HTR-8/SVneo (cell line): ENCODE measurements around the gene DUX4.

GRCh38 chr4:185870349-185870928, 58.4 kb upstream of the SORBS2 start:
- RRBS, result 96% methylated on average over 4 of the region's 15 CpGs

DNA sequence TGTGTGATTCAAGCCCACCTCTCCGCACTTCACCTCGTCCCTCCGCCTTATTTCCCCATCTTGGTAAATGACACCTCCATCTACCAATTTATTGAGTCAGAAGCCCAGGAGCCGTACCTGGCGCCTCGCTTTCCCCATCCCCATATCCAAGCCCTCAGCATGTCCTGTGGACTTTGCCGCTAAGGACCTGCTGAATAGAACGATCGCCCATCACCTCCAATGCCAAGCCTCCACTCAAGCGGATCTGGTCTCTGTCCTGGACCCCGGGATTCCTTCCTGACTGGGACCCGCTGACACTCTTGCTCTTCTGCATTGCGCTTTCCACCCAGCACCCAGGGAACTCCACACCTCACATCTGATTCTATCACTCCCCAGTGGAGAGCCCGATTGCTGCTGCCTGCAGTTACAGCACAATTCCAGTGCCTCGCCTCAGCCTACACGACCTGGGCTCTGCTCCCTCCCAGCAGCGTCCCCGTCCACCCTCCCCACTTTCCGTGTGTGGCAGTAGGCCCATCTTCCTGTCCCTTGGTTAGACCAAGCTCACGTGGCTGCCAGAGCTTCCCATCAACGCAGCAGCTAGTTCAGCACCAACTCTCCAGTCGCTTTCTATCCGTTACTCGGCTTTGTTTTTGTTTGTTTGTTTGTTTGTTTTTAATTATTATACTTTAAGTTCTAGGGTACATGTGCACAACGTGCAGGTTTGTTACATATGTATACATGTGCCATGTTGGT, 66.5 kb upstream of the SORBS2 start:
- RRBS, result no CpG with 5 or more reads among the region's 25 CpGs

GRCh38 chr4:186684559-186685388, 38.9 kb downstream of the FAT1 start:
- RRBS, result no CpG with 5 or more reads among the region's 13 CpGs

DNA sequence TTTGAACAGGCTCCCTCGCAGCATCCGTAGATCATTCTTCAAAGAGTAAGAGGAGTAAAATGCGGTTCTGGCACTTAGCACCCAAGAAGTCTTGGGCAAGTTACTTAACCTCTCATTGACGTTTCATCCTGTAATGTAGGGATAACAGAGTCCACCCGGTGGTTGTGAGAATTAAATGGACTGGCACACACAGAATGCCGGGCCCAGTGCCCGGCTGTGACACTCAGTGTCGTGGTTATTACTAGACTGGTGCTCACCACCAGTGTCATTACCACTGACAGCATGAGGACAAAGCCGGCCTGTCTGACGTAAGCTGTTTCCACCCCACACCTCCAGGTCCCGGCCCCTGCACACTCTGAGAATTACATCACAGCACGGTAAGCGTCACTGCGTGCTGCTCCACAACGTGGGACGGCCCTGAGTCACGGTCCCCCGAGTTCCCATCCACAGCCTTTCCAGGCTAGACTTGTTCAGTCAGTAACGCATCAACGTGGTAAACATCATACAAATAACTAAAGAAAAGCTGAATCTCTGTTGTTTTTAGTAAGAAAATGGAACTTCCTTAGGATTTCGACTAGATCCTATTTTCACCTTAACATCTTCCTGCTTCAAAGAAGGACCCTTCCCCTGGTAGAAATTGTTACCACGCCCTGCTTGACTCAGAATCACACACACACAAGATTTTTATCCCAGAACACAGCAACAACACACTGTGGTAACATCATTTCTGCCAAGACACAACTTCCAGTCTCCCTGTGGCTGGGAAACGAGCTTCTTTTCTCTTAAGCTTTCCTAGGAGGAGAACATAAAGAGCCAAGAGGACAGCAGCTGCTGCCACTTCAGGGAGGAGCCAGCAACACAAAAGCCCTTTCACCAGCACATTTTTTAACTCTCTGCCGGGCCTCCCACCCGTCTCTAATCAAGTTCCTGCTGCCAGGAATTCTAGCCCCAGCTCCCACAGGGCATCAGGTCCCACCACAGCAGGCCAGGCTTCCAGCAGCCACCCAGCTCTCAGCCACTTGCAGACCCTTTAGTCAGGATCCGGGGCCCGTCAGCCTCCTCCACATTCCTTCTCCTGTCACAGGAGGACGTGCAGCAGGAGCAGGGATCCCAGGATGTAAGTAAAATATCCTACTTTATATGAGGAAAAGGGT, 22.7 kb downstream of the FAT1 start:
- RRBS, result 100% methylated on average over 2 of the region's 28 CpGs

- RRBS, result no CpG with 5 or more reads among the region's 25 CpGs
These were observed 15.8 kb downstream of the FAT1 start for GRCh38 chr4:186707591-186708594.

DNA sequence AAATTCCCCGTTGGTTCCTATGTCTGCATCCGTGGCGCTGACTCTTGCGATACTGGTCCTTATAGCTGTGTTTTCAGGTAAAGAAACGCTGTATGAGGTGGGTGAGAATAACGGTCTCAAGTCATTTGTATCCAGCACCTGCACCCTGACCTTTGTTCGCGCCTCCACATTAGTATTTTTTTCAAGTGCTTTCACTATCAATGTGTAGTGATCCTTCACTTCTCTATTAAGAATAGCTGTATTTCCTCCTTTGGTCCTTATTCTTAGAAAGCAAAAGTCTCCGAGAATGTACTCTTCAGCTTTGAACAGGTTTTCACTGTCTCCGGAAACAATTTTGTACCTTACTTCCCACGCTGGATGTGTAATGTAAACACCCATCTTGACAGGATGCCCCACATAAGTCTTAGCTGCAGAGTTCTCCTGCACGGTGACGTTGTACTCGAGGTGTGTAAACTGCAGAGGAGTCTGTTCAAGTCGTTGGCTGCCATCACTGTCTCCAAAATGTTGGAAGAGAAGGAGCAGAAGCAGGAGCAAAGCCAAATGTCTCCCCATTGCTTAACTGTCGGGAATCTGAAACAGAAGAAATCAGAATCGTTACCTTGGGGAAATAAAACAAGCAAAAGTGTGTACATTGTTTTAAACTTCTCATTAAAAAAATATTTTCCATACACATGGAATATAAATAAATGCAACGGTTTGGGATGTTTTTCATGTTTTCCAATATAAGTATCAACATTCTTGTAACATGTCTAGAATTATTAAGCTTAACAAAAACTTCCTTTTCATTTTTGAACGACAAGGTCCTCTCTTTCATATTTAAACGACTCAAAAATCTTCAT, 14.2 kb downstream of the FAT1 start:
- RRBS, result no CpG with 5 or more reads among the region's 20 CpGs

GRCh38 chr4:186840083-186840939, 116.7 kb upstream of the FAT1 start:
- RRBS, result no CpG with 5 or more reads among the region's 13 CpGs

DNA sequence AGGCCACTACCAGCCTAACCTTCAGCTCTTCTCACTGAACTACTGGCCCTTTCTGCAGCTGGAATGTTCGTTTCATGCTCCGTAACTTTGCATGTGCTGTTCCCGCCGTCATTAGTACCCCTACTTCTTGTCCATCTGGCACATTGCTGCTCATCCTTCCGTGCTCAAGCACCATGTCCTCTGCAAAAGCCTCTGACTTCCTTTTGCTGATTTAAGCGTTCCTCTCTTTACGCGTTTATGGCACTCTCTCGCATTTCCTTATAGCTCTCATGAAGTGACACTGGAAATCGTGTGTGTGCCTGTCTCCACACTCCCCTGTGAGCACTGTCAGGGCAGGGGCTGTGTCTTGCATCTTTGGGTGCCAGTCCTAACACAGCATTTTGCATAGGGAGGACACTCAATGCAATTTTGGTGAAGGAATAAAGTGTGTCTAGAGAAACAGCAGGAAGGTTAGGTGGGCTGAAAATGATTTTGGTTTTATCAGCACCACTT, 210.6 kb upstream of the FAT1 start:
- RRBS, result no CpG with 5 or more reads among the region's 10 CpGs

DNA sequence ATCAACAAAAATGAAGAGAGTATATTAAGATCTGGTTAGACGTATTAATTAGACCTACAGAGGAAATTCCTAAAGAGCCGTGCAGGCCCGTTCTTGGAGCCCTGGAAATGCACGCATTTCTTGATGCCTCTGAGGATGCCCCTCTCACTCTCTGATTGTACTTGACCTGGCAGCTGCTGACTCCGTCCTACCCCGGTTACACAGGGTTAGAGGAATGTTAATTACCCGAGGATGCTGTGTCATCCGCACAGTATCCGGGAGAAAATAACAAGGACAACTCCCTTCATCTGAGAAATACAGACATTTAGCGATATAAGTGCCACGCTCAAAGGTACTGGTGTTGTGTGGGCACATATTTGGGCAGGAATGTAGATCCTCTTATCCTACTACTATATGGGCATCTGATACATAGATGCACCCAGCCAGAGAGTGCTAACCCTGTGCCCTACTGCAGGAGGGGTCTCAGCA, 404.6 kb upstream of the FAT1 start:
- RRBS, result 3% methylated on average over 2 of the region's 11 CpGs

- RRBS, result no CpG with 5 or more reads among the region's 37 CpGs
These were observed 382.0 kb upstream of the ZFP42 start for GRCh38 chr4:187613504-187614014.

DNA sequence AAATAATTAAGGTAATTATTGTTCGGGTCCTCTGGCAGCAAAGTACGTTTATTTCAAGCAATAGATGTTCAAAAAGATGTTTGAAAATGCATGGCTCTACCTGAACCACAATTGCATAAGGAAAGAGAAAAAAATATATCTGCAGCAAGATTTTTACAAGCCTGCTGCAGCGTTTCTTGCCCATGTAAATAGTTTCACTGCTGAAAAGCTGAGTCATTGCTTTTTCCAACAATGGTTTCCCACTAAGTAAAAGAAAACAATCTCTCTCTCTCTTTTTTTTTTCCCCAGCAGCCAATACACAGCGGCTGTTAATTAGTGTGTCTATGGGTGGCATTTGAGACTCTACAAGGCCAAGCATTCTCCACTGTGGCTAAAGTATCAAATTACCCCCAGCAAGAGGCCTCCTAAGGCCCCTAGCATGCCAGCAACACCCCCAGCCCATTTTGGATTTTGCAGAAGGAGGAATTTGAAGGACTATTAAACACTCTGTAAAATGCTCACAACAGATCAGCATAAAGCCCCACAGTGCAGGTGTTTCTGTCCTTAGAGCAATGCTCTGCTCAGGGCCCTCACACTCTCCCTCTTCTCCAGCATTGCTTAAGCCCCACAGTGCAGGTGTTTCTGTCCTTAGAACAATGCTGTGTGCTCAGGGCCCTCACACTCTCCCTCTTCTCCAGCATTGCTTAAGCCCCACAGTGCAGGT, 837.4 kb downstream of the TRIML1 start:
- RRBS, result no CpG with 5 or more reads among the region's 4 CpGs

DNA sequence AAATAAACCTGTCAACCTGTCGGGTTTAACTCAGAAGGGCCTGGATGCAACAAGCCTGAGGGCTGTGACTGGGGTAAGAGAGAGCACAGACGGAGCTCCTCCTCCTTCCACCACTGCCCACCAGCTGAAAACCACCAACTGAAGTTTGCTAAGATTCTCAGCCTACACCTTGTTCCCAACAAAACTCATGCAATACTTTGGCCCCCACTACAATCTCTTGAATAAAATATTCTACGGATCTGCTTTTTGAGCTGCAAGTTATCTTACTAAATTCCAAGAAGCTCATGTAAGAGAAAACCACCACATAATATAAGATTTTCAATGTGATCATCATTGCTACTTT, 25.4 kb upstream of the FRG1 start:
- RRBS, result no CpG with 5 or more reads among the region's 3 CpGs

- RRBS, result 1% methylated on average over 14 of the region's 54 CpGs
These were observed 488 bp upstream of the FRG1 start for GRCh38 chr4:189940009-189940758.

DNA sequence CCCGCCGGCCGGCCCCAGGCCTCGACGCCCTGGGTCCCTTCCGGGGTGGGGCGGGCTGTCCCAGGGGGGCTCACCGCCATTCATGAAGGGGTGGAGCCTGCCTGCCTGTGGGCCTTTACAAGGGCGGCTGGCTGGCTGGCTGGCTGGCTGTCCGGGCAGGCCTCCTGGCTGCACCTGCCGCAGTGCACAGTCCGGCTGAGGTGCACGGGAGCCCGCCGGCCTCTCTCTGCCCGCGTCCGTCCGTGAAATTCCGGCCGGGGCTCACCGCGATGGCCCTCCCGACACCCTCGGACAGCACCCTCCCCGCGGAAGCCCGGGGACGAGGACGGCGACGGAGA, at the start of gene DUX4:
DUX4 (plus strand) TSS at position 270 of the 338 bp plus-strand sequence.
- RRBS, result no CpG with 5 or more reads among the region's 32 CpGs